Left cardiac atrium (tissue), 1 donor: Measurements from ENCODE around the genes RSKR, PROCA1 and PHF12.

DNA sequence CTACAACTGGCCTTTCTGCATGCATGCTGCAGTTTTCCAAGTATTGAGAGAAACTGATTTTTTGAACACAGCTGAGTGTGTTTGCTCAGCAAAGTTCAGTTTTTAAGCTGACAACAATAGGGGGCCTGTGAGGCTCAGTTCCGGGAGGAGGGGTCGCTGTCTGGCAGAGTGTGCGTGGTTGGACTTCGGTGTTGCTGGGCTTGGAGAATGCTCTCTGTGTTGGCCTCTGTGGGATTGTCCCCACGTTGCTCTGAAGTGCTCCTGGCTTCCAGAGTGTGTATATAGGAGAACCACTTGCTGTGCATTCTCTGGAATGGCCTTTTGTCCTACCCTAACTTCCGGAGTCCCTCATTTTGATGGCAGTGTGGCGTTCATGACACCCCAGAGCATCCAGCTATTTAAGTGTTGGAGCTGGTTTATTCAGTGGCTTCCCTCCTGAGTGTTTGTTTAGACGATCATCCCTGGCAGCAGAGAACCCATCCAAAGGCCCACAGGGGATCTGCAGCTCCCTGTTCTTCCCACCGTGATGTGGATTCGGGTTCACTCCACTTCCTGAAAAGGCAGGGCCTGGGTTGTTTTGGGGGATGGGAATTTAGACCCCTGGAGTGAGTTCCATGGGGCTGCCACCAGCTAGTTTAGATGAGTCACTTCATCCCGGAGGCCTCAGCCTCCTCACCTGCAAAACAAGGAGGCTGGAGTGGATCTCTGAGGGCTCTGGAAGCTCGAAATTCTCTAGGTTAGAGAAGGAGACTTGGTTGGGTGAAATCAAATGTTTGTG is 2.1 kb downstream of the KSR1 start:
- PRO-cap: no peak

DNA sequence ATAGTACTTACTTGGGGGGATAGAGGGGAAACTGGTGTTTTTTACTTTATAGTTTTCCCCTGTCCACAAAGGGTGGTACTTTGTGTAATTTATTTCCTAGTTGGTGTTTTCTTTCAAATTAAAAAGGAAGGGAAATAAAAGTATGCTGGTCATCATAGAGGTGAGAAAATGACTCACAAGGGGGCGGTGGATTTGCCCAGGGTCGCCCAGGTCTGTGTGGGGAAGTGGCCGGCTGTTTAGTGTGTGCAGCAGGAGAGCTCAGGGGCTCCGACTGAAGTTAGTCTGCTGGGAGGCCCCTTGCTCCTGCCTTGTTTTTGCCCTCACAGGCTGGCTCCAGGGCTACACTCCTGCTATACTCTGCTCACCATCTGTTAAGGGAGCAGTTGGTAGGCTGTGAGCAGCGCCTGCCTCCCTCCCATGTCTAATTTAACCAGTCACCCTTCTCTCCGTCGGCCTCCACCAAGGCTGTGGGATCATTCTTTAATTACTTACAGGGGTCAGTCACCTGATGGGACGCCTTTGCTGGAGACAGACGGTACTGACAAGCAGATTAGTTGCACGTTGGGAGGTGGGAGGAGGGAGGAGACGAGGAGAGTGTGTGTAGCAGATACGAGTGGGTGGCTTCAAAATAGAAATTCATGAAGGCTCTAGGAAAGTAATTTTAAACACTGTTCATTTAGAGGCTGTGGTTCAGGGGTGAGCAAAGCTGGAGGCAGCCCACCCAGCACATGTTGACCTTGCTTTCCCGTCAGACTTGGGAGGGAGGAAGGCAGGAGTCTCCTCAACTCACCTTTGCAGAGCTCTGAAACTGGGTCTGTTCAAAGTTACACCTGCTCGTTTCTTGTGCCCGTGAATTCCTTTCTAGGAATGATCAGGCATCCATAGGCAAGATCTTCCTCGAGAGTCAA is 35.6 kb downstream of the KSR1 start:
- PRO-cap: no peak

- PRO-cap: no peak
Measured at GRCh38 chr17:27646841-27647484, 16.0 kb downstream of the LGALS9 start.

- PRO-cap: no peak
Measured at GRCh38 chr17:27811872-27812155, 11.5 kb upstream of the NOS2 start.

GRCh38 chr17:27919164-27919500 is 26.0 kb upstream of the LYRM9 start:
- PRO-cap: no peak

GRCh38 chr17:28193273-28193608 is 125.8 kb upstream of the TMEM97 start:
- PRO-cap: no peak

DNA sequence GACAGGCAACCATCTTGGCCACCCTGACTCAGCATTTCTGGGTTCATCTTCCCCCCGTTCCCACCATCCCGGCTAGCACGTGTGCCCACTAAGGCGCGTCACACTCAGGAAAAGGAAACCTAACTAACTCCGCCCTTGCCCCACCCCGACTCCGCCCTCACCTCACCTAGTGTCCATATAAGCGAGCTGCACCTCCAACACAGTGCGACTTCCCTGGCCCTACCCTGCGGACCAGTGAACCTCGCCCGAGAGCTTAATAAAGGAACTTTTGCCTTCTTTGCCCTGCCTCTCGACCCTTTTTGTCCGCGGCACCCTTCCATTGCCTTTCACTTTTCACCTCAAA is 52.8 kb upstream of the TMEM97 start:
- PRO-cap: no peak

GRCh38 chr17:28474091-28474649 is 726 bp downstream of the SLC13A2 start:
- PRO-cap: no peak

GRCh38 chr17:28570674-28571331 is 521 bp downstream of the PIGS start:
- PRO-cap: no peak

DNA sequence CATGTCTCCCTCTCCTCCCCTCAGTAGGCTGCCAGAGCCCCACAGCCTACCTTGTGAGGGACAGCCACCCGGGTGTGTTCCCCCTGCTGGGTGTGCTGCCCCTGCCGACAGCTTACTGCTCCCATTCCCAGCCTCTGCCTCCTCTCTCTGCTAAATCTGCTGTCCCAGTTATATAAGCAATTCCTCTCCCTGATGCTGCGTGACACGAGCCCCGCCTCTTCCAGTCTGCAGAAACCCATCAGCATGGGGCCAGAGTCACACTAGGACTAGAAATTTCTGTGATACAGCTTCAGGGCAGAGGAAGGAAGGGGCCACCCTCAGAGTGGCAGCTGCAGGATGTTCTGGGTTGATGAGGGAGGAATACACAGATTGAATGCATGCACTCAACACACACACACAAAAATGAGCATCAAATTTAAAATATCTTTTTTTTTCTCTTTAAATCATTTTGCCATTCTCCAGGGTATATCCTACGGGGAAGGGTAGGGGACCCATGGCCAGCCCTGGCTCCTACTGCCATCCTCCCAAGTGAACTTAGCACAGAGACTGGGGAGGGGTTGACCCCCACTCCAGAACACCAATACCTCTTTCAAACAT is at the start of gene RSKR:
Gene RSKR (minus strand): TSS at position 149 of the 597 bp plus-strand sequence.
- PRO-cap: no peak

DNA sequence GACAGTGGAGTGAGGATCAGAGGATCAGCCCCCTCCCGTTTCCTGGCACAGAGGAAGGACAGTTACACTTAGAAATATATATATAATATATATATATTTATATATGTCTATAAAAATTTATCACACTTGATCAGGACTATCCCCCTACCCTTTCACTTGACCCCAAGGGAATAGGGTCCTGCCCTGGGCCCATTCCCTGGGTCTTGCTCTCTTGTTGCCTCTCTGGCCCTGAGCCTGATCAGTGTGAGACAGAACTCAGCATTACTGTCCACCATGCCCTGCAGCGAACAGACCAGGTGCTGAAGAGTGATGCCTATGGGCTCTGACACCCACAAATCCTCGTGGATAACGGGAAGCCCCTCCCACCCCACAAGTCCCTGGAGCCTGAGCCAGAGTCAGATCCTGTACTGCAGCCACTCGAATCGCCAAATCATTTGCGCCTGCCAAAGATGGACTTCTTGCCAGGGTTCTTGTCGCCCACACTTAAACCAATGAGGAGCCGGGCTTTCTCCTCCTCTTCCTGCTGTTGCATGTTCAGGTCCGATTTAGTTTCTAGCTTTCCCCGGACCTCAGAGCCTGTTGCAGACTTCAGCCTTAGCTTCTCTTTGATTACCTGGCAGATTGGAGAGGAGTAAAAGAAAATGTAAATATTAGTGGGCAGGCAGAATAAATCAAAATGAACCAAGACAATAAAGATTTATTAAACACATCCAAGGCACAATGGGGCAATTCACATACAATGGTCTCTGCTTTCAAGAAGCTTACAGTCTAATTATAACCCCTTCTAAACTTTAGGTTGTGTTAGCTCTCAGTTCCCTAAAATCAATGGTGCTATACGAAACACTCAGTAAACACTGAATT is 879 bp upstream of the RSKR start:
- PRO-cap: no peak

DNA sequence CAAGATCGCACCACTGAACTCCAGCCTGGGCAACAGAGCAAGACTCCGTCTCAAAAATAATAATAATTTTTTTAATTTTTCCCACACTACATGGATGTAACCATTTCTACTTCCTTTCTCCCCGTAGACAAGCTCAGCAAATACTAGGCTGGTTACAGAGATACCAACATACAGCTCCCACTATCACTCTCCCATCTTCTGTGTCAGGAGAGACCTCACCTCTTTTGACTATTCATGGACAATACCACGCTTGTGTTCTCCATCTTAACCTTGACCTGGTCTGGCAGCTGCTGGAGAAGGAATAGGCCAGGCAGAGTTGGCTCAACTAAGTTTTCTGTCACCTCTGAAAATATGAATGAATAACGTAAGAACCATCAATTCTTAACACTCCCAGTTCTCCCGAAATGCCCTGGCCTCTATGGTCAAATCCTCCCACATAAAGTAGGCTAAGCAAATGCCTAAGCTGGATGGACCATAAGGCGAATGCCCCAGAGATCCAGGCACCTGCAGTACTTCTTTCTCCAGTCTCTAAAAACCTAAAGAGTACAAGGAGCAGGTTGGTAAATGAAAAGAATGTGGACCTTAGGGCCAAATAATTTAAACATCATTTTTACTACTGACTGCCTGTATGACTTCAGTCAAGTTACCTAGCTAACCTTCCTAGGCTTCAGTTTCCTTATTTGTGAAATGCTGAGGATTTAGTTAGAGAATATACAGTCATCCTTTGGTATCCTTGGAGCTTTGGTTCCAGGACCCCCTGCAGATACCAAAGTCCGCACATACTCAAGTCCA is 4.4 kb downstream of the BLTP2 start:
- PRO-cap: no peak

DNA sequence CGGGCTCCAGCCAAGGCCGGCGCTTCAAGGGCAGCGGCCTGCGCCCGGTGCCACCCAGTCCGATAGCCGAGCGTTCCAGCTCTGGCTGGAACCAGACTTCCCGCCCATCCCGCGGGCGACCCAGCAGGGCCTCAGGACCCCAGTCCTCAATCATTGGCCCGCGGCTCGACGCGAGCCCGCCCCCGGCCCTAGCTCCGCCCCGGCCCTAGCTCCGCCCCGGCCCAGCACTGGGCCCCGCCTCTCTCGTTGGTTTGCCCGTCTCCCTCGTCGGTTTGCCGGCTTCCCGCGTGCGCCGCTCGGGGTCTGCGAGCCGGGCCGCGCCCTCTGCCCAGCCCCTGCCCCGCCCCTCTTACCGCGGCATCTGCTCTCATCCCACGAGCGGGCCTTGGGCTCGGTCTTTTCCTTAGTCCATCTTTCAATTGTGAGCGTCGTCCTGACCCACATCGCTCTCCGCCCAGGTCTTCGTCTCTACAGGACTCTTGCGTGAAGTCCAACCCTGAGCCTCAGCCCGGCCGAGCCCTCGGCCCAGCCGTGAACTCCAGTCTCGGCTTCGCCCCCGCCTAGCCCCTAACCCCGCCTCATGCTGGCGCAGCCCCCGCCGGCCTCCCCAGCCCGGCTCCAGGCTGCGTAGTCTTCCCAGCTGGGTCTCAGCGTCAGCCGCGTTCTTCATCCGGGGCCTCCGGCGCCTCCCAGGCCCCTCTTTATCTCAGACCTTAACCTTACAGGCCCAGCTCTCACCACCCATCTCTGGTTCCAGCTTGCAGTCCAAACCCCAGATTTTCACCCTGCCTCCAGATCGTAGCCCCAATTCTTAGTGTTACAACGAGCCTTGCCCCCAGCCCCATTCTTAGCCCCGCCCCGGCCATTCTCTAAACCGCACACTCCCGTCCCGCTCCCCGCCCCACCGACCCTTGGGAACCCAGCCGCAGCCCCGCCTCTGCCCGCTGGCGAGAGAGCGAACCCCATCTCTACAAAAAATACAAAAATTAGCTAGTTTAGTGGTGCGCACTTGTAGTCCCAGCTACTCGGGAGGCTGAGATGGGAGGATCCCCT is at the start of gene PROCA1:
Gene PROCA1 (minus strand): TSS at position 672 of the 1,053 bp plus-strand sequence.
- PRO-cap: bidirectional peak, plus-strand start at position 258 of the sequence, minus-strand start at position 83 of the sequence

DNA sequence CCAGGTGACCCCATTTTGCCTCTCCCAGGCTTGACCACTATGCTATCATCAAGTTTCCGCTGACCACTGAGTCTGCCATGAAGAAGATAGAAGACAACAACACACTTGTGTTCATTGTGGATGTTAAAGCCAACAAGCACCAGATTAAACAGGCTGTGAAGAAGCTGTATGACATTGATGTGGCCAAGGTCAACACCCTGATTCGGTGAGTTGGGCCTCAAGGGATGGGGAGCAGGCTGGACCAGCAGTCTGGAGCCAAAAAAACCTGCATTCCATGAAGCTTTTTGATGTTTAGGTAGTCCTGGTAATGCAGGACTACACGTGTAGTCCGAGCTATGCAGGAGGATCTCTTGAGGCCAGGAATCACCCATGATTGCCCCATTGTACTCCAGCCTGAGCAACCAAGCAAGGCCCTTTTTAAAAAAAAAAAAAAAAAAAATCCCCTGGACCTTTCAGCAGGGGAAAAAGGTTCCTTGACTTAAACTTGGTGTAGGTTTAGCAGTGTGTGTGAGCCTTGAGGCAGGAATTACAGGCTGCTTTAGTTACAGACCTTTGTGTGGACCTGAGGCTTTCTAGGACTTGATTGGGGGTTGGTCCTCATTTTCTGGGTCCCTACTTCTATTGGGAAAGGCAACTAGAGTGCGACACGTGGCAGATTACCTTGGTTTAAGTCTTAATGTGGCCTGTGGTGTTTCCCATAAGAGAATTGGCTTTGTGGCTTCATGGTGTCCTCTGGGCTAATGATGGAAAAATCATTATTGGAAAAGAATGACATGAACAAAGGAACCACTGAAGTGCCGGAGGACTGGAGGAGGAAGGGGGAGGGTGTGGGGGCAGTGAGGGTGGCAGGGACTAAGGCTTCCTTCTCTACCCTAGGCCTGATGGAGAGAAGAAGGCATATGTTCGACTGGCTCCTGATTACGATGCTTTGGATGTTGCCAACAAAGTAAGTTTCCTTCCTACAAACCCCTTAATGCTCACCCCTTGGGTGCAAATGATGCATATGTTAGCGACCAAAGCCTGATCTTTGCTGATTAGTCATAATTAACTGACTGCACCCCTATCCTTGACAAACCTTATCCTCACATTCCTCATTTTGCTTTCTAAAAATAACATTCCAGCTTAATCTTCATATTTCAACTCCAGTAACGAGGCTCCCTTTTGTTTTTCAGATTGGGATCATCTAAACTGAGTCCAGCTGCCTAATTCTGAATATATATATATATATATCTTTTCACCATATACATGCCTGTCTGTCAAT is 2.9 kb downstream of the TLCD1 start:
- PRO-cap: no peak

DNA sequence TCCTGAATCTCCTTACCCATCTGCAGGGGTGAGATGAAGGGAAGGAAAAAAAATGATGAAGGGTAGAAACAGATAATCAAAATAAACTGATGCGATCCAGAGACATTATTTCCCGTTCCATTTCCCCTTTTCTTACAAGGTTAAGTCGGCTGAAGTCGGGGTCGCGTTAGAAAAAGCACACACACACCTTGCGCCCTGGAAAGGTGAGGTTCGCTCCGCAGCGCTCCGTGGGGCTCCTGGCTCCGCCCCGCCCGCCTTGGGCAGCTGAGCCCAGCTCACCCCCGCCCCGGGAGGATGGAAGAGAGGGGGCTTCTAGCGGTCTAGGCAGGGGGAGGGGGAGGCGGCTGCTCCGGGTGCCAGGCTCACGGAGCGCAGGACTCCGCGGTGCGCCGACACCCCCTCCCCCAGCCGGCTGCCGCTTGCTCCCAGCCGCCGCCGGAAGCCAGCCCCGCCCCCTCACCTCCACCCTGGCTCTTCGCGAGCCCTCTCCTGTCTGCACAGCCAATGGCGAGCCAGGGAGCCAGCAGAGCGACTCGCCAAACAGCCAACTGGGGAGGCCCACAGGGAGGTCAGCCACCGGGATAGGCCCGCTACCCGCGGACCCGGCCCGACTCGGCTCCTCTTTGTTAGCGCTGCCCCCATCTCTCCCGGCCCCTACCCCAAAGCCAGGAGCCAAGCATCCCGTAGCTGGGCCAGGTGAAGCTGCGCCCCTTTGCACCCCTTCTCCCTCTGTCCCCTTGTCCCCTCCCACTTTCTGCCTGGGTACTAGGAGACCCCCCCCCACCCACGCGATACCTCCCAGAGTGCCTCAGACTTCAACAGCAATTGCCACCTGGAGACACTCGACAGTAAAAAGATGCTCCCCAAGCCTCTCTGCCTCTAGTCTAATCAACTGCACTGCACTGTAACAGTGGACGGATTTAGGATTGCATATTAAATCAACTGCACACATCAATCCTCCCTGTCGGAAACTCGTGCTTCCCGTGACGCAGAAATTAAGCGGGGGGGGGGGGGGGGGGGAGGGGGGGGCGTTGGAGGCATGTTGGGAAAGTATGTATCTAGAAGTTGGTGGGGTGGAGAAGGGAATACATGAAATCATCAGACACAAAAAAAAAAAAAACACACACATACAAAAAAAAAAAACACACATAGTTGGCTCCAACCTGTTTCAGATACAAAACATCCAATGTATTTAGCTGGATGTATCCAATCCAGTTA is 30.2 kb downstream of the FAM222B start:
- PRO-cap: bidirectional peak, plus-strand start at position 597 of the sequence, minus-strand start at position 414 of the sequence

- PRO-cap: no peak
Measured at GRCh38 chr17:28828124-28828991, 14.2 kb downstream of the FAM222B start.

DNA sequence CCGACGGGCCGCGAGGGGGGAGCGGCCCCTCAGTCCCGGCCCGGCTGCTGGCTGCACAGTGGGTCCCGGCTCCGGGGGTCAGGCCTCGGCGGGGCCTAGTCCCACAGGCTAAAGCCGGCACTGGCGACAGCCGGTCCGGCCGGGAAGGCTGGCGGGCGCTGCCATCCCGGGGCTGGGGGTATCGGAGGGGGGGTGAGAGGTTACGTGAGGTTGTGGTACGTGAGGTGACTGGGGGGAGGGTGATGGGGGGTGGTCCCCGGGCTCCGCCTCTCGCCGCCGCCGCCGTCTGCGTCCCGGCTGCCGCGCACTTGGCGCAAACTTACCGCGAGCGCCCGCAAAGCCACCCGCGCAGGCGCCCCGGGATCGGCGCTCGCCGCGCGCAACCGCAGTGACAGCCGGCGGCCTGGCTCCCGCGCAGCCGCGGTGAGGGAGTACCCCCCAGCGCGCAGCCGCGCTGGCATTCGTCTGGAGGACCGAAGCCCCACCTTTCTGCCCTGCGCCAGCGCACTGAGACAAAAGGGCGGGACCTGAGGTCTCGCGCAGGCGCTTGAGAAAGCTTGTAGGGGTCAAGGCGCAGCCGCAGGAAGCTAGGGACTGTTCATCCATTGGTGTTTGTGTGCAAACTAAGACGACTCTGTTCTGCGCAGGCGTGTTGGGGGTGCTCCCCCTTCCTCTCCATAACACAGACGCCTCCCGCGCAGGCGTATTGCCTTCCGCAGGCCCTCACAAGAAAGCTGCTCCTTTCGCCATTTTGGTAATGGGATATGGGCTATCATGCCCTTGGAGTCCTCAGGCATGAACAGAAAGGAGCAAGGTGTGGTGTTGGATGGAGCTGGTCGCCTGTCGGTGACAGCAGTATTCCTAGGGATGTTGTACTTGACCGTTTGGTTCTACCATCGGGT is at the start of gene PHF12:
Gene PHF12 (minus strand): TSS at position 375 of the 902 bp plus-strand sequence.
- PRO-cap: bidirectional peak, plus-strand start at position 706 of the sequence, minus-strand start at position 321 of the sequence

- PRO-cap: no peak
Measured at GRCh38 chr17:29048389-29048994, 5.6 kb downstream of the PIPOX start.

GRCh38 chr17:29093787-29094276 is 50.9 kb downstream of the PIPOX start:
- PRO-cap: no peak

GRCh38 chr17:29094544-29095269 is 51.8 kb downstream of the PIPOX start:
- PRO-cap: no peak